Sternocleidomastoid (tissue), 1 donor: ENCODE data around the genes DLX4, SAMD14 and ABCC3.

DNA sequence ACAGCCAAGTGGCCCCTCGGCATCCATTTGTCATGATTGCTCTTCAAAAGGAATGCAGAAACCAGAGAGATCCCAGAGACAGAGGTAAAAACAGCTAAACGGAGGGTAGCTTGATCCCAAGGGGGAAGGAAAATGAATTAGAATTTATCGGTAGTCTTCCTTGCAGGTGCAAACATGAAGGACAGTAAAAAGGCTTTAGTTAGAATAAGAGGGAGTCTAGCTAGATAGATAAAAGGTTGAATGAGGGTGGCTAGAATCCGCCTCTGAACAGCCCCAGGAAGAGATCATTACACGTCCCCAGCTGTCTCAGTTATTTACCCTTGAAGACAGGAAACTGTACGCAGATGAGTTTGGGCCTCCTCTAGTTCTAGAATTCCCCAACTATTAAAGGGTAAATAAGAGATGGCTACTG lies 17.3 kb downstream of the FAM117A start:
- PRO-cap, result no peak

- PRO-cap, result no peak
Measured at GRCh38 chr17:49763149-49763641, 736 bp downstream of the FAM117A start.

DNA sequence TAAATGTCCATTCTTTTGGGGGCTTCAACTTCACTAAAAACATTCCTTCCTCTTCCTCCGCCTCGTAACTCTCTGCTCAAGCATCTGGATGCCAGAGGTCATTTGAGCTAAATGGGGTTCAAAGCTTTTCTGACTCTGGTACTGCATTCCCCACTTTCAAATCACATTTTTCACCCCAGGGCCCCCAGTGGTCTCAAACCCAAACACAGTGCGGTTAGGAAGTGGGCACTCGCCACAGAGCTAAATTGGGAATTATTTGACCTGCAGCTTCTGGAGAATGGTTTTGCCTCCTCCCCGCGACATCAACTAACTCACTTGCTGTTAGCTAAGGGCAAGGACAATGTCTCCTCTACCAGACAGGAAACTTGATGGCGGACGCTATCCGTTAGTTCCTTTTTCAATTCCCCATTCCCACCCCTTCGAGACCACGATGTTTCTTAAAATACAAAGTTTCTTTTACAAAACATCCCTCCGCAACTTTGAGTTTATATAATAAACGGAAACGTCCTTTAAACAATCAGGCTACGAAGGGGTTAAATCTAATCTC lies 612 bp upstream of the KAT7 start:
- PRO-cap, result no peak

DNA sequence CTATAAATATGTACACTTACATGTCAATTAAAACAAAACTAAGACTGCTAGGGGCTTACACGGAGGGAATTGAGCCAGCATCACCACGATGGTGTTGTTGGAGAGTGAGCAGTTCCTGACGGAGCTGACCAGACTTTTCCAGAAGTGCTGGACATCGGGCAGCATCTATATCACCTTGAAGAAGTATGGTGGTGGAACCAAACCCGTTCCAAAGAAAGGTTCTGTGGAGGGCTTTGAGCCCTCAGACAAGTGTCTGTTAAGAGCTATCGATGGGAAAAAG lies 6.7 kb downstream of the KAT7 start:
- PRO-cap, result no peak

GRCh38 chr17:49835687-49836891 lies 11.8 kb downstream of the TAC4 start:
- PRO-cap, result no peak

GRCh38 chr17:49901741-49902321 lies 54.0 kb upstream of the TAC4 start:
- PRO-cap, result no peak

- PRO-cap, result unidirectional peak, minus-strand start at chr17:49969073
Measured at GRCh38 chr17:49968886-49969651, at the start of gene DLX4. Gene DLX4 (plus strand): TSS chr17:49969190.

GRCh38 chr17:49987819-49988291 lies 7.2 kb downstream of the DLX3 start:
- PRO-cap, result no peak

- PRO-cap, result no peak
Measured at GRCh38 chr17:50078784-50079437, 16.2 kb upstream of the PDK2 start.

DNA sequence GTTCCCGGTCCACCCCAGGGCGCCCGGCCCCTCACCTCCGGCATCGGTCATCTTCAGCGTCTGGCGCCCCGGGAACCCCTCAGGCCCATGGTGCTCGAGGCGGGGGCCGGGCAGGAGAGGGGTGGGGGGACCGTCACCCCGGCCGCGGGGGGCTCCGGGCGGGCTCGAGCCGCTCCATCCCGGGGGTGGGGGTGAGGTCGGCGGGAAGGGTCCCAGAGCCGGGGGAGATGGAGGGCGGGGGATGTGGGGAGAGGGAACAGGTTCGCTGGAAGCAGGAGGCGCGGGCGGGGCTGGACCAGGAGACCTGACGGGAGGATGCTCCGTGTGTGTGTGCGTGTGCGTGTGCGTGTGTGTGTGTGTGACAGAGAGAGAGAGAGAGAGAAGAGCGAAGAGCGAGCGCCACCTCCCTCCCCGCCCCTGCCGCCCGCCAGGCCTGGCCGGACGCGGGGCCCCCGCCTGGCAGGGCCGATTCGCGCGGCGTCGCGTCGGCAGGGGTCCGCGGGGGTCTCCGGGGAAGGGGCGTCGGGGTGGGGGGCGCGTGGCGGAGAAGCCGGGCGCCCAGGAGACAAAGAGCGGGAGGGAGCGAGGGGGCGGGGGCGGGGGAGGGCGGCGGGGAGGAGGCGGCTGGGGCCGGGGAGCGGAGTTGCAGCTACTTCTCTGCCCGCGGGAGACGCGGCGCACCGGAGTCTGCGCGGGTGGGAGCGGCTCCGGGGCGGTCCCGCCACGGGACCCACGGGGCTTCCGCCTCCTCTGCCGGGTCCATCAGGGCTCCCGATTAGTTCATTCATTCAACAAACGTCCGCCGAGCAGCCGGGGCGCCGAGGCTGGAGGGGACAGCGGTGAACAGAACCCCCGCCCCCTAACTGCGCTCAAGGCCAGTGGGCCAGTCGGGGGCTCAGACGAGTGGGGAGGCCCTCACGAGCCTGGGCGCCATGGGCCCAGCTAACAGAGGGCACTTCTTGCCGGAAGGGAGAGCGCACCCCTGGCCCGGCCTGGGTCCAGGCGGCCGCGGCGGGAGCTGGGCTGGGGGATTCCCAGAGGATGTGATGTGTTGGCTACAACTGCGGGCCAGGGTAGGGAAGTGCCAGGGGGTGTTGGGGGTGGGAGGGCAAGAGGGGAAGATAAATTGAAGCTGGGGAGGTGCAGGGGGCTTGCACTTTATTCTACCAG lies at the start of gene SAMD14:
Gene SAMD14, minus strand, starts transcription at position 679 of the 1,170 bp plus-strand sequence.
- PRO-cap, result bidirectional peak, plus-strand start at position 434 of the sequence, minus-strand start at position 306 of the sequence; bidirectional peak, plus-strand start at position 787 of the sequence, minus-strand start at position 689 of the sequence

- PRO-cap, result no peak
Measured at GRCh38 chr17:50148248-50148427, 2.3 kb downstream of the PPP1R9B start.

- PRO-cap, result no peak
Measured at GRCh38 chr17:50163599-50164402, 2.0 kb upstream of the SGCA start.

DNA sequence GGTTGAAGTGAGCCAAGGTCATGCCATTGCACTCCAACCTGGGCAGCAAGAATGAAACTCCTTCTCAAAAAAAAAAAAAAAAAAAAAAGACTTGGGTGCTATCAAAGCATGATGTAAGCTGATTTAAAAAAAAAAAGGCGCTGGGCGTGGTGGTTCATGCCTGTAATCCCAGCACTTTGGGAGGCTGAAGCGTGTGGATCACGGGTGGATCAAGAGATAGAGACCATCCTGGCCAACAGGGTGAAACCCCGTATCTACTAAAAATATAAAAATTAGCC lies 20.2 kb upstream of the TMEM92 start:
- PRO-cap, result no peak

DNA sequence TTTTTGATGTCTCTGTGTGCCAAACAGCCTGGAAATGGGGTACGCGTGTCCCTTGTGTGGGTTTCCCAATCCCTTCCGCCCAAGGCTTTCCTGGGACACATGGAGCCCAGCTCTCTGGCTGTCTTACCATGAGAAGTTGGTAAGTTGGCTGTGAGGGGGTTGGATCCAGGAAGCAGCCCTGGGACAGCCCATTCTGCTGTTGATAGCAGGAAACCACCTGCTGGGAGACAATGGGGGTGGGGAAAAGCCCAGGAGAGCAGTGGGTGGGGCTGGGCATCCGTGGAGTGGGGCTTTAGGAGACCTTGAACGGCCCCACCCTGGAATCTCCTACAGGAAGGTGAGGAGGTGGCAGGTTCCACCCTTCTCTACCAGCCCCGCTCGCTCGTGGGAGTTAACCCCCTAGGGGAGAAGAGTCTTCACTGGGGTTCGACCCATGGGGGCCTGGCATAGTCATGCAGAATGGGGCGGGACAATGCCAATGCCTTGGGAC lies 5.8 kb downstream of the TMEM92 start:
- PRO-cap, result no peak

DNA sequence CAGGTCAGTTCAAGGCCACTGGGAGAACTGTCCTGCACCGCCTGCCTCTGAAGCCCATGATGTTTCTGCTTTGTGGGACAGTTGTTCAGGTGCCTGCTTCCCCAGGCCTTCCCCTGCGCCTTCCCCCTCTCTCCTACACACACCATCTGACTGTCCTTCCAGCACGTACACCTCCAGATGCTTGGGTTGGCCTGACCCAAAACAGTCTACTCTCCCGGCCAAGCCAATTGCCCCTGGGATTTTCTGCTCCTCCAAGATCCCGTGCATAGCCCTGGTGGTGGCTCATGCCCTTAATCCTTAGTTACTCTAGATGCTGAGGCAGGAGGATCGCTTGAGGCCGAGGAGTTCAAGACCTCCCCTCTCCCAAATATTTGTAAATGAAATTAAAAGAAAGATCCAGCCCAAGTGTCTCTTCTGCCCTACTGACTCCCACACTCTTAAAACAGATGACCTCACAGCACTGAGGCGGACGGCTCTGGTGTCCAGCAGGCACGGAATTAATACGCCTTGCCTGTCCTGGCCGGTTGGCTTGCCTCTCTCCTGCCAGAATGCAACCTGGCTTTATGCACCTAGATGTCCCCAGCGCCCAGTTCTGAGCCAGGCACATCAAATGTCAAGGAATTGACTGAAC lies 556 bp upstream of the RSAD1 start:
- PRO-cap, result no peak

DNA sequence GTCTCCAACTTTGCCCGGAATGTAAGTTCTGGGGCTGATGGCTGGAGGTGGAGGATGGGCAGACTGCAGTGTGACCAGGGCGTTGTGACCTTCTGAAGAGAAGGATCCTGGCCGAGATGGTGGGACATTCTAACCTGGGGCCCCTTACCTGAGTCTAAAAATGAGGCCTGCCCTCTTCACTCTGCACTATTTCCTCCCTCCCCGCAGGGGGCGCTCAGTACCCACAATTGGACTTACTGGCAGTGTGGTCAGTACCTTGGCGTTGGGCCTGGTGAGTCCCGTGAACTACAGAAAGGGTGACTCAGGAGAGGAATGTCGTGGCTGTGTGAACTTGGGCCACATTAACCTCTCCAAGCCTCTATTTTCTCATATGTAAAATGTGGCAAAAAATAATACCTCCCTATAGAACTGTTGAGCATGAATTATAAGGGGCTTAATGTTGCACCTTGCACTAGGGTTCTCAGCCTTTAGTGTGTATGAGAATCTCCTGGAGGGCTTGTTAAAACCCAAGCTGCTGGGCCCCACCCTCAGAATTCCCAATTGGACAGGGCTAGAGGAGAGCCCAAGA lies 3.9 kb downstream of the RSAD1 start:
- PRO-cap, result no peak

GRCh38 chr17:50483068-50483725 lies 4.5 kb downstream of the RSAD1 start:
- PRO-cap, result no peak

GRCh38 chr17:50534269-50534842 lies 1.8 kb downstream of the EPN3 start:
- PRO-cap, result unidirectional peak, minus-strand start at chr17:50534428

DNA sequence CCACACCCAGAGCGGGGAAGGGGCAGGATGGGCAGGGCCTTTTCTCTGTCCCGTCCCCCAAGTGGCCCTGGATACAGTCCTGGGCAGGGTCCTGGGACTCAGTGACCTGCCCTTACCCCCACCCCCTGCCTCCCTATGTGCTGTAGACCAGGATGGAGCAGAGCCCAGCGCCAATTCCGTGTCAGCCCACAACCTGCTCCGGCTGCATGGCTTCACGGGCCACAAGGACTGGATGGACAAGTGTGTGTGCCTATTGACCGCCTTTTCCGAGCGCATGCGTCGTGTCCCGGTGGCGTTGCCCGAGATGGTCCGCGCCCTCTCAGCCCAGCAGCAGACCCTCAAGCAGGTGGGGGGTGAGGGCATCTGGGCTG lies 6.4 kb upstream of the CACNA1G start:
- PRO-cap, result no peak

DNA sequence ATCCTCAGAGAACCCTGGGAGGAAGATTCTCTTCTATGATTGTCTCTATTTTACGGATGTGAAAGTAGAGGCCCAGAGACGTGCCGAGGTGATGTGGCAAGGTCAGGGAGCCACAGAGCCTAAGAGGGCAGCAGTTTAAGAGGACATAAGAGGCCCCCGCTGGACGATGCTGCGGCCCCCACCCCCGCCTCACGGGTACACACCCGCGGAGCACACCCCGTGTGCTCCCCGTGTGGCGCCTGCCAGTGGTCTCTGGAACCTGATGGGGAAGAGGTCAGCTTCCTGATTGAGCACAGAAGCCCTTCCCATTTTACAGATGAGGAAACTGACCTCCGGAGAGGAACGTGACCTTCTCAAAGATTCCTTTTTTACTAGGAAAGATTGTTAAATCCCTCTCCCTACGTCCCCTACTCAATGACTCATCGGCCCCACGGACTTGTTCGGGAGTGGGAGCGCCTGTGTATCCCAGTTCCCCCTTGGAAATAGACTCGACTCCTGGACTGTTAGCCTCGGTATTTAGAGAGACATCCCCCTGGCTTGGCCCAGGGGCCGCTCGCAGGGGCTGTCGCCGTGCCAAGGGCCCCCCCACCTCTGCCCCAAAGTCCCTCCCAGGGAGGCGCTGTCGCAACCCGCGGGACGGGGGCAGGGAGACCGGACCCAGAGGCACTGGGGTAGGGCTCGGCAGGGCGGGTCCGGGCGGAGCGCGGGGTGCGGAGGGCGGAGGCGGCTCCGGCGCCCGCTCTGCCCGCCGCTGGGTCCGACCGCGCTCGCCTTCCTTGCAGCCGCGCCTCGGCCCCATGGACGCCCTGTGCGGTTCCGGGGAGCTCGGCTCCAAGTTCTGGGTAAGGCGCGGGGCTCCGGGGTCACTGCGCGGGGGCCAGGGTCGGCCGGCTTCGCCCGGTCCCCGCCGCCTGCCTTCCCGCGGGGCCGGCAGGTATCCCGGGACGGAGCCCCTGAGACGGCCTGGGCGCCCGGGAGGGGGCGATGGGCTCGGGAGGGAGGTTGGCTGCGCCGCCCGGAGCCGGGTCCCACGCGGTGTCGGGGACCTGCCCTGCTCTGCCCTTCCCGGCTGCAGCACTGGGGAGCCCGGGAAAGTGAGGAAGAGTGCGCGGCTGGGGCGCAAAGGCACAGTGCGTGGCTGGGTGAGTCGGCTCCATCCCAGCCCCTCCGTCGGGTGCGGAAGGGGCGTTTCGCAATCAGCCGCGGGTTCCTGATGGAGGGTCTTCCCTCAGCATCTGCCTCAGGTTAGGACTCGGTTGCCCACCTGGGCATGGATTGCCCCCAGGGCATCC lies at the start of gene ABCC3:
Gene ABCC3, plus strand, starts transcription at position 742 of the 1,292 bp plus-strand sequence.
- PRO-cap, result bidirectional peak, plus-strand start at position 468 of the sequence, minus-strand start at position 254 of the sequence; bidirectional peak, plus-strand start at position 684 of the sequence, minus-strand start at position 747 of the sequence; bidirectional peak, plus-strand start at position 1,152 of the sequence, minus-strand start at position 1,096 of the sequence